Breast (tissue), 4 donors: ENCODE measurements around the gene MS4A8.

DNA sequence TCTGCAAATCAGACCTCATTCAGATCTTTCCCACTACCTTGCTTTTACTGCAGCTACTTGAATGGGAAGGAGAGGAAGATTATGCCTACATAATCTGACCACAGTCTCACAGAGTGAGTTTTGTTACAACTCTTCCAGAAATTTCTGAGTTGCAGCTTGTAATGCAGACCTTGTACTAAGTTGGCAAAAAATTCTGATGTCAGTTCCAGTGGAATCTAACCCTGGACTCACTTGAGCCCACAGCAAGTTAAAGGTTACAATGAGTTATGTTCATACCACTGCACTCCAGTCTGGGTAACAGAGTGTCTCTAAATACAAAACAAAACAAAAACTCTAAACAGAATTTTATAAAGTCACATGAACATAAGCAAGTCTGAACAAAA lies 1.3 kb downstream of the GLYAT start:
- PRO-cap, 3 experiments: no peak in any of the 3 experiments

- PRO-cap, 3 experiments: no peak in any of the 3 experiments
Measured at GRCh38 chr11:58771837-58772387, 40.2 kb upstream of the GLYAT start.

DNA sequence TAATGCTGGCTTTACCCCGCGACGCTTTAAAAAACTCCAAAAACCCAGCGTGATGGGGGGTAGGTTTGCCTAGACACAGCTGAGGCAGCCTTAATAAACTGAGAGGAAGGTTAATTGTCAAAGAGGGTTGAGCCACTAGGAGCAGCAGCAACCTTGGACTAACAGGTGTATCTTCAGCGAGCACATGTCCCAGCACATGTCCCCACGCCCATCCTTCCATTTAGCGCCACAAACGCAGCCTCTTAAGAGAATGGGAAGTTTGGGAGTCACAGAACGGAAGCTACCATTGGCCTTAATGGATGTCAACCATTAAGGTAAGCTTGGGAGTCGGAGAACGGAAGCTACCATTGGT lies 24.1 kb downstream of the GLYATL1 start:
- PRO-cap, 3 experiments: no peak in any of the 3 experiments
- RRBS: no CpG with 5 or more reads among the region's 11 CpGs

- PRO-cap, 3 experiments: no peak in any of the 3 experiments
- RRBS: no CpG with 5 or more reads among the region's 6 CpGs
Measured at GRCh38 chr11:59058741-59059005, 27.4 kb upstream of the GLYATL1B start.

DNA sequence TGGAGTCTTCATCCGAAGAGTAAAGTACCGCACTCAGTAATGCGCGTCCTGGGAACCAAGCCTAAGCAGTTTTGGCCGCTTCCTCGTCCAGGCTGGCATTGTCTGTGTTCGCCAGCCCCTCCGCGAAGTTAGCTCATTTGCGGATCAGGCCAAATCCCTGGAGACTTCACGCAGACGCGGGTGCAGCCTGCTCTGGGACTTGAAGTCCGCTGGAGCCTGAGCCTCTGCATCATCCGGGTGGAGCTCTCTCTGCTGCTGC lies 23.6 kb upstream of the GLYATL1B start:
- PRO-cap, 3 experiments: no peak in any of the 3 experiments
- RRBS: no CpG with 5 or more reads among the region's 15 CpGs

DNA sequence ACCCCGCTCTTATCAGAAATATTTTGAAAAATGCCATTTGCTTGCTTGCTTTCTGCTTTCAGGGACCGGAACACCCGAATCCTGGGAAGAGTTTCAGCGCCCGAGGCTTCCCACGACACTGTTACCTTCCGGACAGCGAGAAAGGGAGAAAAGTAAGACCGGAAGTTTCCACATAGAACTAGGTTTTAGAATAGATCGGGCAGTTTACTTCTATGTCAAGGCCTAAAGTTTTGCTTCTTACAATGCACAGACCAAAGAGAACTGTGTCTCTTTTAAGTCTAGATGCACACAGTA lies 13.2 kb downstream of the MPEG1 start:
- PRO-cap, 3 experiments: no peak in any of the 3 experiments
- RRBS: 65% methylated on average over 6 of the region's 10 CpGs

DNA sequence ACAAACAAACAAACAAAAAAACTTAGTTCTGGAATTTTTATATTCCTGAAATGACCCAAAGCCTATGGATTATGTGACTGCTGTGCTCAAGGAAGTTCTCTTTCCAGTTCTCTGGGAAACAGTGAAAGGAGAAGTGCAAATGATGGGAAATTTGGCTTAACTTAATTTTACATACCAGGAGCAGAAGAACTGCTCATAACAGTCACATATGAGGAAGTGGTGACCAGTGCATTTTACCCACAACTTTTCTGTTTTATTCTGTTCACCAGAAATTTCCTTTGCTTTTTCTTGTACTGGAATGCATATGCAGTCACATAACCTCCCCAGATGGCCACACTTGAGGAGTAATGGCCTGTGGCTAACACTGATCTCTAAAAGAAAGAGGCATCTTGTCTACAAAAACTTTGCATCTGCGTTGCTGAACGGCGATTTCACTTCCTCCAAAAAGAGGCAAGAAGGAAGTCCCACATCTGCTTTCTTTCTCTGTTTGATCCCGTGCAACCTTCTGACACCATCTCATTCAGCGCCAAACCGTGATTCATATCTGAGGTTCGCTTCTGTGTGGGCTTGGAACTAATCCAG lies 3.9 kb upstream of the MPEG1 start:
- PRO-cap, 3 experiments: no peak in any of the 3 experiments
- RRBS: no CpG with 5 or more reads among the region's 7 CpGs

DNA sequence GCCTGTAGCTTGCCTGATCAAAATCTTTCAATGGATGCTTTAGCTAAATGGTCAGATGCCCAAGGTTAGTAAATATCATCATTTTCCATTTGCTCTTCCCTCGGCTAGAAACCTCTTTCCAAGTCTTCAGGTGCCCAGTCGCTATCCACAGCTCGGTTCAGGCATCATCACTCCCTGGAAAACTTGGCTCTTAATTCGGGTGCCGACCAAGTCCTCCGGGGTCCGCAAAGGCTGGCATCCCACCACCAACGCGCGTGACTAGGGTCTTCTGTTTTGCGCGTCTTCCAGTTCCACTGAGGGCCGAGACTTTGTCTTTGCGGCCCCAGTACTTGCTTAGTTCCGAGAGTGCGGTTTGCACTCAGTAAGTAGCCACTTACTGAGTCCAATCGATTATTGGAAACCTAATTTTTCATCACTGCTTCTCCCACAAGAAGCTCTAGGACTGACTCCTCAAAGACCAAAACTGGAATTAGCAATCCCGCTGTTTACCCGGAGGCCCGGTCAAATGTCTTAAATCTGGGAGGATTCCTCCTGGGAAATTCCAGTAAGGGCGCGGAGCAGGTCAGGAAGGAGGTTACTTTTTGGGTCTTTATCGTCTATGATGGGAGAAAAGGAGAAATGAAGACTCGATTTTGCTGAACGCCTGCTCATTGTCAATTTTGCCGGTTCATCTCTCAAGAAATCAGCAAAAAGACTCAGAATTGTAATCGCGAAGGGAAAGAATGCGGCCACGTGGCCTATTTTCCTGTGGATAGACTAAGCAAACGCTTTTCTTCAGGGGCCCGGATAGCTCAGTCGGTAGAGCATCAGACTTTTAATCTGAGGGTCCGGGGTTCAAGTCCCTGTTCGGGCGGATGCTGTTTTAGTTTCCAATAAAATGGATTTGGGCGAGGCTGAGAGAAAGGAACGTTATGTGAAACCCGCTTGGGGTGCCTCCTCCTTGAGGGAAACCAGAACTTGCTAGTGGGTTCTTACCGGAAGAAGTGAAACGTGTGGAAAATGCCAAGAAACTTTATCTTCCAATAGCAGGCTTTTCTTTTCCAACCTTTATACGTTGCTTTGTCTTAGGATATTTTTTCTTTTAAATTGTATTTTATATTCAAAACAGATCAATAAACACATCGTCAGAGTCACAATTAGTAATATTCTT lies 44.7 kb downstream of the OR4D9 start:
- PRO-cap, 3 experiments: peak in 1 of 3 experiments; most common plus-strand start position 777 of the sequence (in 1)
- RRBS: 0% methylated on average over 3 of the region's 43 CpGs

GRCh38 chr11:59573068-59573818 lies 42.3 kb downstream of the OSBP start:
- PRO-cap, 3 experiments: peak in 1 of 3 experiments; most common minus-strand start chr11:59573317 (in 1)
- RRBS: no CpG with 5 or more reads among the region's 9 CpGs

DNA sequence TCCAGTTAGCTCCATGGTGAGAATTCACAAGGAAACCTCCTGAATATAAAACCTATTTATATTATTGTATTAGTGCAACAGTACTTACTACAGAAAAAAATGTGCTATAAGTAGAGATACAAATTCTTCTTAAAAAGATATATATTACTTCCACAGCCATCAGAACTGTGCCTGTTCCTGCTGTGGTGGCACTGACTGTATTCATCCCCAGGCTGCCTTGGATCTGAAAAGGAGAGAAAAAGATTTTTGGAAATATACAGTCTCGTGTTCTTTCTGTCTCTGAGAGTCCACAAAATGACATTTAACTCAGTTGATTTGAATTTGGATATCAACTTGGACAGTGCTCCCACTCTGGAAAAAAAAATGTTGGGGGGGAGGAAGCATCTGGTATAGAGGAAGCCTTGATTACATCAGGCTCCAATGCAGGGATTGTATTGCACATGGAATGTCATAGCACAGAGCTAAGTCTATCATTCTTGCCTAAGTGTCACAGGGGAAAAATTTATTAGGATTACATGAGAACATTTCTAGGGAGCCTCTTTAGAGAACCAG lies 23.2 kb downstream of the MS4A6A start:
- PRO-cap, 3 experiments: no peak in any of the 3 experiments
- RRBS: no CpG with 5 or more reads among the region's 1 CpG

- PRO-cap, 3 experiments: no peak in any of the 3 experiments
- RRBS: no CpG with 5 or more reads among the region's 4 CpGs
Measured at GRCh38 chr11:60179875-60180747, 2.8 kb downstream of the MS4A6A start.

- PRO-cap, 3 experiments: no peak in any of the 3 experiments
Measured at GRCh38 chr11:60252728-60253045, 9.8 kb upstream of the MS4A4E start.

DNA sequence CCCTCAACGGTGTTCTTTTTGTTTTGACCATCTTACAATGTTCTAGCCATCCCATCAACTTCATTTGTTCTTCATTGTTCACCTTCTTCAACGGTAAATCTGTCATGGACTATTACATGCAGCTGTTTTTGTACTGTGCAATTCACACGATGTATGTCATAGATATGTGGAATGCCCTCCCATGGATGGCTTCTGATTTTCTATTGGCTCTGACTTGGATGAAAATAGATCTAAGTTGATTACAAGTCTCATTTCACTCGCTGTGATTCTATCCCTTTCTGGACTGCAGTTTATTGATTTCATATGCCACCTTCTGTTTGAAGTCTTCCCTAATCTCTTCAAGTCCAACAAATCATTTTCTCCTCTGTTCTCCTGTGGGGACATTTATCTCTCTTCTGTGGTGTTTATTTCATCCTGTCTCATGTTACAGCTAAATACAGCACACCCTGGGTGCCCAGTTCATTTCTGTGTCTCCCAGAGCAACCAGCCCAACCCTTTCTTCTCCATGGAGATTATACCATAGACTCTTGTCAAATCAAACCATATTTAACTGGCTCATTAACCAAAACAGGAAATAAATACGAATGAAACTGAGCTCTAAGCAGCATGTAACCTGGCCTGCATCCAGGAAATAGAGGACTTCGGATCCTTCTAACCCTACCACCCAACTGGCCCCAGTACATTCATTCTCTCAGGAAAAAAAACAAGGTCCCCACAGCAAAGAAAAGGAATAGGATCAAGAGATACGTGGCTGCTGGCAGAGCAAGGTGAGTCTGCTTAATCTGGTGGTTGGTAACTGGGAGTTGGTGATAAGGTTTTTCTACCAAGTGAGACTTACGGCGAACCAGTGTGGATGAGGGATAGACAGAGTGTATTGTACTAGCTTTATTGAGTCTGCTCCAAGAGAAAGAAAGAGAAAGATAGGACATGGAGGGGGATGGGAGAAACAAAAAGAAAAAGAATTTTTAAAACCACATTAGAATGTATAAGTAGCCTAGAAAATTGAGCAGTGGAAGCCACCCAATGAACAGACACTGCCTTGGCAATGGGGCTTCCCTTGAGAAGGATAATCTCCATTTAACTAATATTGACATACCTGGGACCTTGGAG lies at the start of gene MS4A8:
MS4A8 (plus strand) TSS at position 604 of the 1,110 bp plus-strand sequence.
- PRO-cap, 3 experiments: no peak in any of the 3 experiments
- RRBS: no CpG with 5 or more reads among the region's 9 CpGs

GRCh38 chr11:60776119-60776488 lies 9.0 kb upstream of the MS4A10 start:
- PRO-cap, 3 experiments: no peak in any of the 3 experiments
- RRBS: no CpG with 5 or more reads among the region's 4 CpGs

DNA sequence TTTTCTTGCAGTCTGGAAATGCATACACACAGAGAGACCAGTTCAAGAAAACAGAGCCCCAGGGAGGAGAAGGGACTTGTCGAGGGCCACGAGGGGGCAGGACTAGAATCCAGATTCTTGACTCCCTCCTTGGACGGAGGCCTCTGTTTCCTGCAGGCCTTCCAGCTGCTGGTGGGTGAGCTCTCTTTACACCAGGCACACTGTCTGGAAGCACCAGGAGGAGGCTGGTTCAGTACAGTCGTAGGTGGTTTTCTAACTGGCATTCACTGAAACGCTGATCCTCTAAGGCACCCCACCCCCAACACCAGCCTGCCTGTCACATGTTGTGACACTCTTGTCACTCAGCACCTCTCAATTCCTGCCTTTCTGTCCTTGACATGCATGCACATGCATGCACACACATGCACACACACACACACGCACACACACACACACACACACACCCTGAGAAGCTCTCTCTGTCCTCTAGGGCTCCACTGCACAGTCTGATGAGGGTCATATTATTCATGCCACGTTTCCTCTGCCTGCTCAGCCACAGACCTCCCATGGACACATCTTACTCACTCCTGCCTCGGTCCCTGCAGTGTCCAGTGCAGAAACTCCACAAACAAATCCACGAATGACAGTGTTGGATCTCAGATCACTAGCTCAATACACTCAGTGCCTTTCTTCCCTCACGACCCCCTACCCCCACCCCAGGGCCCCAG lies 790 bp downstream of the MS4A10 start:
- PRO-cap, 3 experiments: no peak in any of the 3 experiments
- RRBS: no CpG with 5 or more reads among the region's 10 CpGs

- PRO-cap, 3 experiments: no peak in any of the 3 experiments
- RRBS: 86% methylated on average over 2 of the region's 6 CpGs
Measured at GRCh38 chr11:60848248-60848456, 6.2 kb downstream of the CCDC86 start.

DNA sequence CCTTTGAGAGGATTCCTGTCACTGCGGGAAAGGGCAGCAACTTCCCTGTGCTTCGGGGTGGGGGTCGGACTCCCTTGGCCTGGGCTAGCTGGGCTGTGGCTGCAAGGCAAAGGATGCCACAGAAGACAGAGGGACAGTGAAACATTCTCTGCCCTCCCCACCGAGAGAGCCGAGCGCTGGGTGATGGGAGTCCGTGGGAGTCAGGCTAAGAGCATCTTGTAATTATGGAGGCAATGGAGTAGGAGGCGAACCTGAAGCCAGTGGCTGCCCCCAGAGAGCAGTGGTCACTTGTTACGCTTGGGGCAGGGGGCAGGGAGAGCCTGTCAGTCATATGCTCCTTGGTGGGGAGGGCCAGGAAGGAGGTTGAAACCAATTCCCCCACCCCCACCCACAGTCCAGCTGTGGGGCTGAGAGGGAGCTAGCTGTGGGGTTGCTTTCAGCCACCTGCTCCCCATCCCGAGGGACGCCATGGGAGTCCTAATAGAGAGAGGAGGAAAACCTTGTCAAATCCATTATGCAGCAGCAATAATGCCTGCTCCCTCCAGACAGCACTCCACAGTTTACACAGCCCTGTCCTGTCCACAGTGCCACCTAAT lies 1.1 kb downstream of the TMEM132A start:
- PRO-cap, 3 experiments: no peak in any of the 3 experiments
- RRBS: no CpG with 5 or more reads among the region's 11 CpGs

- PRO-cap, 3 experiments: no peak in any of the 3 experiments
- RRBS: 87% methylated on average over 3 of the region's 15 CpGs
Measured at GRCh38 chr11:60981989-60982707, 10.7 kb downstream of the CD6 start.

DNA sequence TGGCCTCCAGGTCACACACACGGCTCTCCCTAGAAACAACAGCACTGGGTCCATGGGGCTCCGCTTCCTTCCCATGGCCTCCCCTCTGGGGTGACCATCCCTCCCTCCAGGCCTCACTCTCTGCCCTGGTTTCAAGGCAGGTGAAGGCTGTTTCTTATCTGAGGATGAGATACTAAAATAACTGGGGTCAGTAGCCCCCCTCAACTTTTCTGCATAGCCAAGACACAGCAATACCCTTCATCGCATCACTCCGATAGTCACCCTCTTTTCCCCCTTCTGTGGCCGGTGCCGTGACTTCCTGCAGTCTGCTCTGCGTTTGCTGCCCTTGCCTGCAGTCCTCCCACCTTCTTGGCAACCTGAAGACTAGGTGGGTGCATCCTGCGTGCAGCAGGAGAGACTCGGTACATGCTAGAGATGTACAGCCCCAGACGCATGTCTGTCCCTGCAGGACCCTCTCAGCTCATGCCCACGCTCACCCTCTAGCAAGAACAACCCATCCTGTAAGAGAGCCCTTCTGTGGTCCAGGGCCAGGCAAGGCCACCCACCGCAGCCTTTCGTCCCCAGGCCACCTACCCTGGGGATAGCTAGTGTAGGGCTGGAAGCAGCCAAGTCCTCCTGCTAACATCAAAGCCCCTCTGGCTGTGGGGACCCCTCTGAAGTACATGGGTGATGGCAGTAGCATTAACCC lies 55.9 kb downstream of the CD6 start:
- PRO-cap, 3 experiments: no peak in any of the 3 experiments
- RRBS: no CpG with 5 or more reads among the region's 13 CpGs

DNA sequence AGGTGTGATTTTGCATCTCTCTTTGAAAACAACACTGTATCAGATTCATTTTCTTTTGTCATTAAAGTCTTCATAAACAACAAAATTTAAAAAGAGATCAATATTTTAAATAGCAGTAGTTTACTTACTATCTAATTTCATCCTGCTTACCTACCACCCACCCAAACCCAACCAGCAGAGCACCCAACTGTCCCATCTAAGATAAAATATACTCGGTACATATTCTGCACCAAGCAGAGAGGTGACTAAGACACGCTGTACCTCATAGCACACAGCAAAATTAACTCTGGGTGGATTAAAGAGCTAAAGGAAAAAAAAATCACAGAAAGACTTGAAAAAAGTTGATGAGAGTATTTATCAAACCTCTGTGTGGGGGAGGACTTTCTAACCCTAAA lies 25.9 kb upstream of the CD5 start:
- PRO-cap, 3 experiments: no peak in any of the 3 experiments
- RRBS: no CpG with 5 or more reads among the region's 2 CpGs